Breast epithelium (tissue), 2 donors: ENCODE results near the genes TLE4 and GKAP1.

DNA sequence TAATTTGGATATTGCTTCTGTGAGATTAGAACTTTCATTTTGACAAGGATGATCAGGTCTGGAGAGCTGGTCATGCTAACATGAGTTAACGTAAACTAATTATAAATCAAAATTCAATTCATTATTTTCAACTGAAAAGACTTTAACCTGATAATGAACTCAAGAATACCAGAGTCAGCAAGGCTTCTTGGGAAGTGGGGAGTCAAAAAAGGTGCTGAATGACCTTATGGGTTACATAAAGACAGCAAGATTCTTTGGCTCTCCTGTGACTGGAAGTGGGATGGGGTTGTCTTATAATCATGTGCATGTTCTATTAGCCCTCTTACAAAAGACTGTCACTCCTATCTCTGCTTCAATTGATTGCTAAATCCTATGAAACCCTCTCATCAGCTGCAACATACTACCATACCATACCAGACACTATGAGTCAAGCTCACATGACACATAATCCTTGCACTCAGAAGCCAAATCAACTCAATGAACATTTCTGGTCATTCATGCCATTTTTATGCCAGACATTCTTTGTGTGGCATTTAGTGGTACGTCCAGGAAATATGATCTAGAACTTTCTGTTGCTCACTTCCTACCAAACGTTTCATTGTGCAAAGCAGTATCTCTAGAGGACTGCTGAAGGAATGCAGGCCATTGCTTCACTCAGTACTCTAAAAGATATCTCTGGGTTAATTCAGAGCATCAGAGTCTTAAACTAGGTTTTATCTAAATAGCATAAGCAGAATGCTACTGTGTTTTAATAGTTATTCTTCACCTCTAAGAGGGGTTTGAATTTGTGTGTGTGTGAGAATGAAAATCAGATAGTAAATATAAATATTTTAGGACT is 159.1 kb upstream of the GNA14 start:
- PRO-cap = no peak
- RAMPAGE, long total RNA, 2 experiments = no peak in any of the 2 experiments

- PRO-cap = no peak
- RAMPAGE, long total RNA, 2 experiments = no peak in any of the 2 experiments
Observed at GRCh38 chr9:78029749-78030064, 1.9 kb downstream of the GNAQ start.

DNA sequence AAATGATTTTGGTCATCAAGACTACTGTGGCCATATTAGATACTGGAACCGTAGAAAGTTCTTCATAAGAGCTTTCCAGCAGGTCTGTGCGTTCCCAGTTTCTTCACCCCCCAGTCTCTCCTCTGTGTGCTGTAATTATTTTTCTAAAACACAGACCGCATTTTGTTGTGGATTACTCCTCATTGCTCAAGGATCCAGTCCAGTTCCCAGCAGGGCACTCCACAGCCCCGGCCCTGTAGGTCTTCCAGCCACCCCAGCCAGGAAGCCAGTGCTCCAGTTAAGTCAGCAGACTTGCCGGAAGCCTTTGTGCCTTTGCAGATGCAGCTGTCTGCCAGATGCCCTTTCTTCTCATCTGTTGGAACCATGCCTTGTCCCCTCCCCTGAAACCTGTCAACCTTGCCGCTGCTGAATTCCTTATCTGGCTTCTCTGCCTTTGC is 28.3 kb downstream of the PSAT1 start:
- PRO-cap = no peak
- RAMPAGE, long total RNA, 2 experiments = no peak in any of the 2 experiments

GRCh38 chr9:78329123-78329601 is 32.2 kb downstream of the PSAT1 start:
- PRO-cap = no peak
- RAMPAGE, long total RNA, 2 experiments = no peak in any of the 2 experiments

- PRO-cap = no peak
- RAMPAGE, long total RNA, 2 experiments = no peak in any of the 2 experiments
Observed at GRCh38 chr9:79569892-79570859, 1.6 kb upstream of the TLE4 start.

- PRO-cap = unidirectional peak, plus-strand start at chr9:79571965
- RAMPAGE, long total RNA, 2 experiments = start-site peak on the plus strand in 2 of 2 experiments, at chr9:79571928-79572193 at its widest, 29 to 214 reads per replicate
Observed at GRCh38 chr9:79571634-79572347, at the start of gene TLE4. Gene TLE4, plus strand, starts transcription at chr9:79571965.

GRCh38 chr9:79601964-79602392 is 30.2 kb downstream of the TLE4 start:
- PRO-cap = no peak
- RAMPAGE, long total RNA, 2 experiments = no peak in any of the 2 experiments

DNA sequence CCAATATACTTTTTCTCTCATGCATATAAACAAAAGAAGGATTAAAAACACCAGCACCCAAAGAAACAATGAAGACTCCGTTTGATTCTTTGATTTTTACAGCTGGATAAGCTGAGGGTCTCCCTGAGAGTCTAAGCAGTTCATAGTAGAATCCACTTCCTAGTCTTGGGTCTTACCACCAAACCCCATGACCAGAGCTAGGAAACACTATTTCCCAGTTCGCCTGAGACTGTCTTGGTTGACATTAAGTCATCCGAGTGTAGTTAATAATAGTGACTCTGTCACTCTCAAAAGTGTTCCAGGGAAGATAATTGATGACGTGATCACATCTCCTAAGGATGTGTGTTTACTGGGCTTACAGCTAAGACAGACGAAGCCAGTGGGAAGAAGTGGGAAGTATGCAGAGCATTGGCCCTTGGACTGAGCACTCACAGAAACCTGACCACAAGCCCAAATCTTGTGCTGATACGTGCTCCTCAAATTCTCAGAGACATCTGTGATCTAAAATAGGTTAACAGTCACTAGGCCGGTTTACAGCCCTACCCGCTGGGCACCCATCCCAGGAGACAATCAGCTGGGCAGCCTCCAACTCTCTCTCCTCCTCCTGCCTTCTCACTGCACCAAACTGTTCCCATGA is 316.7 kb downstream of the TLE1 start:
- PRO-cap = no peak
- RAMPAGE, long total RNA, 2 experiments = no peak in any of the 2 experiments

DNA sequence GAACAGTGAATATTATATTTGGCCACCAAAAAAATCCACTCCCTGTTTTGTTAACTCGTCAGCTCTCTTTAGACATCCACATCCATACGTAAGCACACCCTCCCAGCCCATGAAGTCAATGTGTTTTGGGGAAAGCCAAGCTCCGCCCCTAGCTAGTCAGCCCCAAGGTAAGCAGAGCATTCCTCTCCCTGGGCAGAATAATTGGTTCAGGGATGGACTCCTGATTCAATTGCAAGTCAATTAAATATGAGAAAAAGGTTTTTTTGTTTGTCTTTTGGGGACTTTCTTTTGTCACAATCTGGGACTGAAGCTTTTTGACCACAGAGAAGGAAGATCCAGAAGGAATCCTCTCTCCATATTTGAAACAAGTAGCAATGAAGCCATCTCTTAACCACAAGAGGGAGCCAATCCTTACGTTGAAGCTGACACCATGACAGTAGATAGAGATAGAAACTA is 166.6 kb downstream of the TLE1 start:
- PRO-cap = no peak
- RAMPAGE, long total RNA, 2 experiments = no peak in any of the 2 experiments

GRCh38 chr9:81562802-81563183 is 126.6 kb downstream of the TLE1 start:
- PRO-cap = no peak
- RAMPAGE, long total RNA, 2 experiments = no peak in any of the 2 experiments

- PRO-cap = no peak
- RAMPAGE, long total RNA, 2 experiments = no peak in any of the 2 experiments
Observed at GRCh38 chr9:81688059-81688460, 1.3 kb downstream of the TLE1 start.

- PRO-cap = no peak
- RAMPAGE, long total RNA, 2 experiments = no peak in any of the 2 experiments
Observed at GRCh38 chr9:83449040-83449647, 89.1 kb downstream of the FRMD3 start.

DNA sequence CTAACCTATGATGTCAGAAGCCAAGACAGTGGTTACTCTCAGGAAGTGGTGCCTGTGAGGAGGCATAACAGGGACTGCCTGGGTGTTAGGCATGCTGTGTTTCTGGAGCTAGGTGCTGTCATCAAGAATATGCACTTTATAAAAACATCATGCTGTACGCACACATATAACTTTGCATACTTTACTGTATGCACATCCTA is 30.1 kb downstream of the FRMD3 start:
- PRO-cap = no peak
- RAMPAGE, long total RNA, 2 experiments = no peak in any of the 2 experiments

GRCh38 chr9:83623193-83624191 is 549 bp downstream of the IDNK start:
- PRO-cap = no peak
- RAMPAGE, long total RNA, 2 experiments = no peak in any of the 2 experiments

DNA sequence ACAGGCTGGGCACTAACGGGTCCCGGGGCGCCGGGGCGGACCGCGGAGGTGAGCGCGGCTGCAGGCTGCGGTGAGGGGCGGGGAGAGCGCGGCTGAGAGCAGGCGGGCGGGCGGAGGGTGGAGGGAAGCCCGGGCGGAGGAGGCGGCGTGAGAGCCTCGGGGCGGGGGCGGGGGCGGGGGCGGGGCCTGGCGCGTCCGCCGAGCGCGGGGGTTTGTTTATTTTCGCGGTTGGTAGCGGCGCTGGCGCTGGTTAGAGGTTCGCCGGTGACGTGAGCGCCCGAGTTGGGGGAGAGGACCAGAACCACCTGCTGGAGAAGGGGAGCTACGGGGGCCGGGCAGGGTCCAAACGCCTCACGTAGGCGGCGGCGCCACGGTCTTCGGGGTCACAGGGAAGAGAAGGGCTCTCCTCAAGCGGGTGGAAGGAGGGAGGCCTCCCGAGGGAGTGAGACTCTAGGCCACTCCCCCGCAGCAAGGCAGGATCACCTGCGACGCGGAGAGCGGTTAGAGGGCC is at the start of gene GKAP1:
TSS of gene GKAP1 (minus strand) at position 90 of the 511 bp plus-strand sequence.
- PRO-cap = bidirectional peak, plus-strand start at position 219 of the sequence, minus-strand start at position 119 of the sequence
- RAMPAGE, long total RNA, 2 experiments = no peak in any of the 2 experiments

- PRO-cap = no peak
- RAMPAGE, long total RNA, 2 experiments = no peak in any of the 2 experiments
Observed at GRCh38 chr9:83978790-83979293, 1.2 kb downstream of the HNRNPK start.

DNA sequence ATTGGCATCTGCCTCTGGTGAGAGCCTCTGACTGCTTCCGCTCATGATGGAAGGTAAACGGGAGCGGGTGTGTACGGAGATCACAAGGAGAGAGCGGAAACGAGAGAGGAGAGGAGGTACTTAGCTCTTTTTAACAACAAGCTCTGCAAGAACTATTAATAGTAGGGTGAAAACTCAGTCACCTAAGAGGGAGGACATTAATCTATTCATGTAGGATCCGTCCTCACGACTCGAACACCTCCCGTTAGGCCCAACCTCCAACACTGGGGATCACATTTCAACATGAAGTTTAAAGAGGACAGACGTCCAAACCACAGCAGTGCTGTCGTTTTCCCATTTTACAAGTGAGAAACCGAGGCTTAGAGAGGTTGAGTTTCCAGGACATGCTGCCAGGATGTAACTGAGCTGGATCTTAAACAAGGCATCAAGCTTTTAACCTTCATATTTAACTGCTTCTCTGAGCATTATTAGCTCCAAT is 173.6 kb downstream of the SLC28A3 start:
- PRO-cap = no peak
- RAMPAGE, long total RNA, 2 experiments = no peak in any of the 2 experiments

GRCh38 chr9:84701934-84702410 is 32.4 kb downstream of the NTRK2 start:
- PRO-cap = no peak
- RAMPAGE, long total RNA, 2 experiments = no peak in any of the 2 experiments

GRCh38 chr9:84813742-84814432 is 144.4 kb downstream of the NTRK2 start:
- PRO-cap = no peak
- RAMPAGE, long total RNA, 2 experiments = no peak in any of the 2 experiments

GRCh38 chr9:85527496-85528222 is 214.1 kb downstream of the AGTPBP1 start:
- PRO-cap = no peak
- RAMPAGE, long total RNA, 2 experiments = no peak in any of the 2 experiments